Measurements from ENCODE around the genes USP53 and FGF2.

- PRO-cap: no peak
These were observed 100.6 kb upstream of the MYOZ2 start for GRCh38 chr4:119035028-119035341.

GRCh38 chr4:119148912-119149865, 13.6 kb downstream of the MYOZ2 start:
- PRO-cap: no peak

- PRO-cap: bidirectional peak, plus-strand start at chr4:119212070, minus-strand start at chr4:119212100; bidirectional peak, plus-strand start at chr4:119212713, minus-strand start at chr4:119212356
These were observed at the start of gene USP53 for GRCh38 chr4:119211739-119212920. Gene USP53 (plus strand): TSS chr4:119212713.

GRCh38 chr4:119217507-119218061, 5.1 kb downstream of the USP53 start:
- PRO-cap: no peak

DNA sequence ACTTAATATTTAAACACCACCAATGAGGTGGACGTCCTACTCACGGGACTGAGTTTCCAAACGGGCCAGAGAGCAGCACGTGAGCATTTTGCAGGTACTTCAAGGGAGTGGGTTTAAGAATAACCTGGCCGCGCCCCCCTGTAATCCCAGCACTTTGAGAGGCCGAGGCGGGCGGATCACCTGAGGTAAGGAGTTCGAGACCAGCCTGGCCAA, 467 bp upstream of the C4orf3 start:
- PRO-cap: no peak

- PRO-cap: no peak
These were observed 48.5 kb upstream of the FABP2 start for GRCh38 chr4:119370387-119370887.

- PRO-cap: no peak
These were observed 77.4 kb downstream of the PDE5A start for GRCh38 chr4:119551120-119551651.

DNA sequence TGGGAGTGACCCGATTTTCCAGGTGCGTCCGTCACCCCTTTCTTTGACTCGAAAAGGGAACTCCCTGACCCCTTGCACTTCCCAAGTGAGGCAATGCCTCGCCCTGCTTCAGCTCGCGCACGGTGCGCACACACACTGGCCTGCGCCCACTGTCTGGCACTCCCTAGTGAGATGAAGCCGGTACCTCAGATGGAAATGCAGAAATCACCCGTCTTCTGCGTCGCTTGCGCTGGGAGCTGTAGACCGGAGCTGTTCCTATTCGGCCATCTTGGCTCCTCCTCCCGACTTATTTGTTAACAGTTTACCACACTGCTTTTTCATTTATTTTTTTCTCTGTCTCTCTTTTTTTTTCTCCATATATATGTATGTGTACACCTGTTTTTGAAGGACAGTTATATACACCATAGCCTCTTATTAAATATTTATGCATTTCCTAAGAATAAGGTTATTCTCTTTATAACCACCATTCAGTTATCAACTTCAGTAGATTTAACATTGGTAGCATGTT, 112.1 kb downstream of the MAD2L1 start:
- PRO-cap: no peak

- PRO-cap: no peak
These were observed 10.2 kb downstream of the TNIP3 start for GRCh38 chr4:121153850-121154484.

GRCh38 chr4:121253758-121254375, 89.7 kb upstream of the TNIP3 start:
- PRO-cap: no peak

DNA sequence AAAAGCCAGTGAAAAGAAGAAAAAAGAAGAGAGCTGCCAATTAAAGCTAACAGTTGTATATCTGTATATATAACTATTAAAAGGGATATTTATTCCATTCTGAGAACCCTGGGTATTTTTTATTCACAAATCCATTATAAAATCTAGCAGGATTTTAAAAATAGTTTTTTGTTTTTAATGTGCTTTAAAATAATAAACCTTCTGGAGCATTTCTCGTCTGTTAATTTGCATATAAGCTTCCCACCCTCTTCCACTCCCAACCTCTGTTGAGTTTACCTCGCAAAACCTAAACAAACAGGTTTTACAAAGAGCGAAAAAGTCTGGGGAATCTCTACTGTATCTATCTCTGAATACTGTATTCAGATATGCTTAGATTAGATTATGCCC, 6.9 kb downstream of the CCNA2 start:
- PRO-cap: no peak

DNA sequence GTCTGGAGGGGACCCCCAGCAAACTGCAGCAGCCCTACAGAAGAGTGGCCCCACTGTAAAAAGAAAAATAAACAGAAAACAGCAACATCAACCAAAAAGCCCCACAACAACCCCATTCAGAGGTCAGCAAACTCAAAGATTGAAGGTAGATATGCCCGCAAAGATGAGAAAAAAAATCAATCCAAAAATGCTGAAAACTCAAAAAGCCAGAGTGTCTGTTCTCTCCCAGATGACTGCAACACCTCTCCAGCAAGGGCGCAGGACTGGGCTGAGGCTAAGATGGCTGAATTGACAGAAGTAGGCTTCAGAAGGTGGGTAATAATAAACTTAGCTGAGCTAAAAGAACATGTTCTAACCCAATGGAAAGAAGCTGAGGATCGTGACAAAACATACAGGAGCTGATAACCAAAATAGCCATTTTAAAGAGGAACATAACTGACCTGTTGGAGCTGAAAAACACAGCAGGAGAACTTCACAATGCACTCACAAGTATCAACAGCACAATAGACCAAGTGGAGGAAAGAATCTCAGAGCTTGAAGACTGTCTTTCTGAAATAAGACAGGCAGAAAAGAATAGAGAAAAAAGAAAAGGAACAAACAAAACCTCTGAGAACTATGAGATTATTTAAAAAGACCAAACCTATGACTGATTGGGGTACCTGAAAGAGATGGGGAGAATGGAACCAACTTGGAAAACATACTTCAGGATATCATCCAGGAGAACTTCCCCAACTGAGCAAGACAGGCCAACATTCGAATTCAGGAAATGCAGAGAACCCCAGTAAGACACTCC, 84.1 kb upstream of the ADAD1 start:
- PRO-cap: no peak

GRCh38 chr4:122341626-122342316, 37.0 kb upstream of the ADAD1 start:
- PRO-cap: no peak

- PRO-cap: no peak
These were observed 29.8 kb upstream of the ADAD1 start for GRCh38 chr4:122349032-122349405.

DNA sequence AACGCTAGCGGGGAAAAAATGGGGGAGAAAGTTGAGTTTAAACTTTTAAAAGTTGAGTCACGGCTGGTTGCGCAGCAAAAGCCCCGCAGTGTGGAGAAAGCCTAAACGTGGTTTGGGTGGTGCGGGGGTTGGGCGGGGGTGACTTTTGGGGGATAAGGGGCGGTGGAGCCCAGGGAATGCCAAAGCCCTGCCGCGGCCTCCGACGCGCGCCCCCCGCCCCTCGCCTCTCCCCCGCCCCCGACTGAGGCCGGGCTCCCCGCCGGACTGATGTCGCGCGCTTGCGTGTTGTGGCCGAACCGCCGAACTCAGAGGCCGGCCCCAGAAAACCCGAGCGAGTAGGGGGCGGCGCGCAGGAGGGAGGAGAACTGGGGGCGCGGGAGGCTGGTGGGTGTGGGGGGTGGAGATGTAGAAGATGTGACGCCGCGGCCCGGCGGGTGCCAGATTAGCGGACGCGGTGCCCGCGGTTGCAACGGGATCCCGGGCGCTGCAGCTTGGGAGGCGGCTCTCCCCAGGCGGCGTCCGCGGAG, at the start of gene FGF2:
FGF2 (plus strand) TSS at position 437 of the 527 bp plus-strand sequence.
- PRO-cap: bidirectional peak, plus-strand start at position 437 of the sequence, minus-strand start at position 82 of the sequence

GRCh38 chr4:122854612-122855441, 28.2 kb downstream of the FGF2 start:
- PRO-cap: no peak

DNA sequence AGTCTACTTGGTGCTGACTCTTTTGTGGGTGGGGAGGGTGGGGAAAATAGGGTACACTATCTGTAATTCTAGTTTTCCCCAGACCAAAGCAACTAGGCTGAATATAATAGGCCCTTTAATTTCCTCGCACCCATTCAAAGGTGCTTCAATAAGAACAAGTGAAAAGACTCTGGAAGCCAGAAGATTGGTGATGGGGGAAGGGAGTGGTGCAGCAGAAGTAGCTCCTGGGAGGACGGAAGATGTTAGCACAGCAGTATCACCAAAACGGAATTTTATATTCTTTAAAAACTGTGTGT, 47.1 kb downstream of the SPRY1 start:
- PRO-cap: no peak

- PRO-cap: unidirectional peak, minus-strand start at chr4:123478933
These were observed 82.3 kb downstream of the SPRY1 start for GRCh38 chr4:123478683-123479587.

DNA sequence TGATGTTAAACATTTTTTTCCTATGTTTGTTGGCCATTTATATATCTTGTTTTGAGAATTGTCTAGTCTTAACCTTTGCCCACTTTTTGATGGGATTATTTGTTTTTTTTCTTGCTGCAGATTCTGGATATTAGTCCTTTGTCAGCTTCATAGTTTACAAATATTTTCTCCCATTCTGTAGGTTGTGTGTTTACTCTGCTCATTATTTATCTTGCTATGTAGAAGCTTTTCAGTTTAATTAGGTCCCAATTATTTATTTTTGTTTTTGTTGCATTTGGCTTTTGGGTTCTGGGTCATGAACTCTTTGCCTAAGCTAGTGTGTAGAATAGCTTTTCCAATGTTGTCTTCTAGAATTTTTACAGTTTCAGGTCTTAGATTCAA, 169.9 kb downstream of the SPRY1 start:
- PRO-cap: no peak

- PRO-cap: no peak
These were observed 262.8 kb downstream of the SPRY1 start for GRCh38 chr4:123659414-123659783.

Data from progenitor cell of endocrine pancreas (in vitro differentiated cells).